SJSA1 (cell line): ENCODE measurements around a stretch of chr7.

- RAMPAGE, long total RNA: no peak
These were observed 134.2 kb upstream of the KLF14 start for GRCh38 chr7:130868079-130868741.

- RAMPAGE, long total RNA: no peak
These were observed 141.2 kb upstream of the KLF14 start for GRCh38 chr7:130875020-130875708.

DNA sequence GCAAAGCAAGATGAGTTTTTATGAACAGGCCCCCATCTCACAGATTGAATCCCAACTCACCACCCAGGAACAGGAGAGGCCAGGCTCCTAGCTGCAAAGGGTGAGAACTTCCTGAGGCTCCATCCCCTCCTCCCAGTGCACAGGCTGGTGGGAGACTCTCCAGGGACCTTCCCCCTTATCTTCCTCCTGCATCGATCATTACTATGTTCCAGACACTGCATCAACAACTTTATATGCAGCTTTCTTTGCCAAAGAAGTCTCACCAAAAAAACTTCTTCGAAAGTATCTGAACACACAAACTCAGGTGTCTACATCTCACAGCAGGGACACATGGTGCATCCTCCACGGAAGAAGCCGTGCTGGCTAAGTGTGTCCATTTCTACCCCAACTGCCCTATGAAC is 228.4 kb upstream of the KLF14 start:
- RAMPAGE, long total RNA: no peak

- RAMPAGE, long total RNA: no peak
These were observed 254.7 kb upstream of the KLF14 start for GRCh38 chr7:130988236-130989607.

- RAMPAGE, long total RNA: no peak
These were observed 264.9 kb upstream of the KLF14 start for GRCh38 chr7:130998623-130999492.

- RAMPAGE, long total RNA: no peak
These were observed 260.5 kb upstream of the MKLN1 start for GRCh38 chr7:131067187-131067612.

- RAMPAGE, long total RNA: no peak
These were observed 258.5 kb upstream of the MKLN1 start for GRCh38 chr7:131069069-131069682.

DNA sequence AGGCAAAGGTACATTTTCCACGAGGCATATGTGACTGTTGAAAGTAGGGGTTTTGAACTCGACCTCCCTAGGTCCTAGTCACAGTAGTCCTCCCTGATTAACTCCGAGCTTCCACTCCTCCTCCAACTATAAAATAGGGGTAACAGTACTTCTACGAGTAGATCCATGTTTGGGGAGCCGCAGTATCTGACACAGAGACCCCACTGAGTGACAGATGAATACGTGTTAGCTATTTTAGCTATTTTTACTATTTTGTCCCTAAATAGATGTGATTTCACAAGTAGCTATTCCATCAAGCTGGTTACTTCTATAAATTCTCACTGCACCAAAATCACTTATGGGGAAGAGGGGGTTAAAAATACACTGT is 222.6 kb upstream of the MKLN1 start:
- RAMPAGE, long total RNA: no peak

DNA sequence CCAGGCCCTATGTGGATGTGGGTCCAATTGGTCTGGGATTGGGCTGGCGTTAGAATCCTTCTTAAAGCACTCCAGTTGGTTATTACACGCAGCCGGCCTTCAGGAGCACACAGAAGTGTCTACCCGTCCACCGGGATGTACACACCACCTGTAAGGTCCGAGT is 222.3 kb upstream of the MKLN1 start:
- RAMPAGE, long total RNA: no peak

- RAMPAGE, long total RNA: no peak
These were observed 218.0 kb upstream of the MKLN1 start for GRCh38 chr7:131109535-131110285.

GRCh38 chr7:131235306-131236160 is 92.1 kb upstream of the MKLN1 start:
- RAMPAGE, long total RNA: no peak

DNA sequence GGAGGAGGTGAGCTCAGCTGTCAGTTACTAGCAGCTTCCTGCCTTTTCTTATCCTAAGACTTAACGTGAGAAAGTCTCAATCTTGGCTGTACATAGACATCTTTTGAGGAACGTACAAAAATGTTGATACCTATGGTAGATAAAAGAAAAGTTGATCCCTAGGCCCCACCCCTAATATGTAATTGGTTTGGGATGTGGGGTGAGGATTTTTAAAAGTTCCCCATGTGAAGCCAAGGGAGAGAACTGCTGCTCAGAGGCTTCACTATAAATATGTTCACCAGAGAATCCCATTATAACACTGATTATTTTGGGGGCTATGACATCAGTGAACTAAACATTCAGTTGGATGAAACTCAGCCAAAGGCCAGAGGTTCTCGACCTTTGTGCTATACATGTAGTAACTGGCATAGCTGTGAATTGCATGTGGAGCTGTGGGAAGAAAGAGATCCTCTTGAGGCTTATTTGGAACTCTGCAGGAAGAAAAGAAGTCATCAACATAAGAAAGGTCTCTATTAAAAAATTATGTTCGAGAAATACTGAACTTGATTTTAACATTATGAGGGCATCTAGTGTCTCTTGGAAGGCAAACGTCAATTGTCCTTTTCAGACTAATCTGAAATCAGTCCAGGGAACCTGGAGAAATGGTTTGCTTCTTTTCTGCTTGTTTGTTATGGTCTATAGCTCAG is 26.6 kb upstream of the MKLN1 start:
- RAMPAGE, long total RNA: no peak

- RAMPAGE, long total RNA: no peak
These were observed 19.3 kb downstream of the MKLN1 start for GRCh38 chr7:131346804-131347641.

GRCh38 chr7:131419462-131420547 is 92.1 kb downstream of the MKLN1 start:
- RAMPAGE, long total RNA: no peak

DNA sequence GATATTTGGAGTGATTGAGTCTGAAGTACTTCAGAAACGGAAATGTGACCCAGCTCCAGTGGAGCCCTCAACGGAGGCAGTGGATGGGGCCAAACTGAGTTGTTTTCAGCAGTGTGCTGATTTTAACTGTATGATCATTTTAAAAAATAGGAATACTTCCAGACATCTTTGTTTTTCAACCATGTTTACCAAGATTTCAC is 114.1 kb downstream of the MKLN1 start:
- RAMPAGE, long total RNA: no peak

DNA sequence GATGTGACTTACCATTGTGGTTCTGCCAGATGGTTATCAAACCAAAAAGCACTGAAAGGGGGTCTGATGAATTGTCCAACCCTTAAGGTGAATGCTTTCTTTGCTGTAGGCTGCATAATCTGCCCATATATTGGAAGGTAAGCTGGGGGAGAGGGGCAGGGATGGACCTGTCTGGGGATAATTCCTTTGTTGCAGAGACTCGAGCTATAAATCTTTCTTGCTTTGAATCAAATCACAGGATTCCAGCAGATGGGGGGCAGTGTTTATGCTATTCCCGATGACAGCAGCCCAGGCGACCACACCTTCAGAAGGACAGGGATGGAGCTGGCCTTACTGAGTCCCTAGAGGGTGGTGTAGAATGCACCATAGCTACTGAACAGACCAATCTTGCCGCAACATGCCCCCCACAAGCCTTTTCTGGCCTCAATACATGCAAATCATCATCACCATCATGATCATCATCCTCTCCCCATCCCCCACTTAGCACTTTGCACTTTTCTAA is 2.5 kb downstream of the PODXL start:
- RAMPAGE, long total RNA: no peak

DNA sequence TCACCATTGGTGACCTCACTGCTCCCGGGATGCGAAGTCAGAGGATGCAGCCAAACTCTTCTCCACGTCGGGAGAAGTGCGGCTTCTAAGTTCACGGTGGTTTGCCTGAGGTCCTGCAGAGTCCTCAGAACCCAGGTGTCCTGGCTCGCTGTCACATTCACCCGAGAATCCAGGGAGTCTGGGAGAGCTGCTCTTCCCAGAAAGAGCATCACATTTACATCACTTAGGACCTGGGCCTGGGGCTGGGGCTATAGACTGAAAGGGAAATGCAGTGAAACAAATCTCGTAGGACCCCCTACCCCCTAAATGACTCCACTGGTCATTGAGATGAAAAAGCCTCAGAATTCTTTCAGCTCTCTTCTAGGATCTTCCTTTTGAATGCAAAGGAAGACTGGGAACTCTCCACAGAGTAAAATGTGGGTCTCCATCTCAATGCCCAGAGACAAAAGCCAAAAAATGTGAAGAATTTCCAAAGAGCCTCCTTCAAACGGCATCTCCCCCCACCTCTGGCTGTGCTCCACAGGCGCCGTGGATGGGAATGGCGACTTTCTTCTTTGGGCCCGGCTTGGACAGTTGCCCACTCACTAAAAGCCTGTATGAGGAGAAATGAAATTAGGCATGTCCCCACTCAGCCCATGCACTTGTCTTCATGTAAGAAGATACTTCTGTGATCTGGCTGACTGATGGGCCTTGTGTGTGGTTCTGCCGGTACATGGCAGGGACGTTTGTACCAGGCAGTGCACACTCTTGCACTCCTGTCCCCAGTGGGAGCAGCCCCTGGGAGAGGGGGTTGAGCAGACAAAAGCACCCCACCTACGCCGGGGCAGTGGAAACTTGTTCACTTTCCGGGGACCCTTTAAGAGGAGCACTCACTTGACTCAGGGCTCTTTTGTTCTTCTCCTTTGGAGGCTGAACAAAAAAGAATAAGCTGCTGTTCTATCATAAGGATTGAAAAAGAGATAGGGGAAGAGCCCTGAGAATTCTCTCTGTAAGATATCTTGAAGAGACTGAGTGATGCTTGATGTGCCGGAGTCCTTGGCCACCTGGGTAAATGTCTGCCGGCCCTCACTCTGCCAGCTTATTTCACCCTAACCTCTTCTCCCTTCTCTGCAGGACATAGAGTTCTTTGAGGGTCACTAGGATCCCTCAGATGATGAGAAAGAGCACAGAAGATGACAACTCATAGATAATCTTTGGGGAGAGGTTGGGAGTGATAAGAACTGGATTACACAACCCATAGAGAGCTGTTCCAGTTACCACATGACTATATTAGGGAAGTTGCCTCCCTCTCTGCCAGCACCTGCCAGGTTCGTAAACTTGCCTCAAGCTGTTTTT is 49.2 kb upstream of the PODXL start:
- RAMPAGE, long total RNA: no peak

DNA sequence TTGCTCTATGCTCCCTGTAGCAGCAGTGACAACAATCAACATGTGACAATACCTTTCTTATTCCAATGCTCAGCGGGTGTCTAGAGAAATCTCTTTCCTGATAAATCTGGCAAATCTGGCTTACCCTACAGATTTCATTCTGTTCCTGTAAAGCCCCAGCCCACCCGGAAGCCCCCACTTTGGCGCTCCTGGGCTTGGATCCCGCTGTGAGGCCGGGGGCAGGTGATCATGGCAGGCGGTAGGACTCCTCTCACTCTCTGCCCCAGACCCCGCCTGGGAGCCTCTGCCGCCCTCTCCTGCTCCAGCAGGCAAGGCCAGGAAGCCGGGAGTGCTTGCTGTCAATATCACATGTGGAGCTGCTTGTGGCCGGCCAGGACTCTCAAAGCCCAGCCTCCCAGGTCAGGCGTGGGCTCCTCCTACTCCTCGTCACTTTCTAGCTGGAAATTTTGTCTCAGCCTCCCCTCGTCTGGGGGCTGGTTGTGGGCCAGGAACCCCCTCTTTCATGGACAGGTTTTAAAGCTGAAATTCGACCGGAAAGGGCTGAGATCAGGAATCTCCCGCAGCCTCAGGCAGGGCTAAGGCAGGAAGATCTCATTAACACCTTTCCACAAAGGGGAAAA is 273.5 kb upstream of the PODXL start:
- RAMPAGE, long total RNA: no peak

DNA sequence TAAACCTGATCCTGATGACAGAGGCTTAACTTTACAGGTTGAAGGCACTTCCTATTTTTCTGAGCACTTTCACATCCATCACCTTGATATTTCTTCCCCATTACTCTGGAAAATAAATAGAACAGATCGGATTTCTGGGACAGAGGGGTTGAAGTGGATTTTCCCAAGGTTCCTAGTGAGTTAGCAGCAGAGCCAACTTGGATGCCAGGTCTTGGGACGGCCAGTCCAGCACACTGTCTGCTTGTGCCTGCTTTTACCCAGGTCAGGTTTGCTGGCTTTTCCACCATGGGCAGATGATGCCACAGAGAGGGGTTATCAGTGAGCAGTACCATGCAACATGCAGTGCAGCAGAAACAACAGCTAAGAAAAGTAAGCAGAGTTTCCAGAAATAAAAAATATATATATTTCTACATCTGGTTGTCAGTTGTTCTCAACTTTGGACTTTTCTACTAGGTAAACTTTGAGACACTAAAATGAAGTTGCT is 372.7 kb upstream of the PODXL start:
- RAMPAGE, long total RNA: no peak

DNA sequence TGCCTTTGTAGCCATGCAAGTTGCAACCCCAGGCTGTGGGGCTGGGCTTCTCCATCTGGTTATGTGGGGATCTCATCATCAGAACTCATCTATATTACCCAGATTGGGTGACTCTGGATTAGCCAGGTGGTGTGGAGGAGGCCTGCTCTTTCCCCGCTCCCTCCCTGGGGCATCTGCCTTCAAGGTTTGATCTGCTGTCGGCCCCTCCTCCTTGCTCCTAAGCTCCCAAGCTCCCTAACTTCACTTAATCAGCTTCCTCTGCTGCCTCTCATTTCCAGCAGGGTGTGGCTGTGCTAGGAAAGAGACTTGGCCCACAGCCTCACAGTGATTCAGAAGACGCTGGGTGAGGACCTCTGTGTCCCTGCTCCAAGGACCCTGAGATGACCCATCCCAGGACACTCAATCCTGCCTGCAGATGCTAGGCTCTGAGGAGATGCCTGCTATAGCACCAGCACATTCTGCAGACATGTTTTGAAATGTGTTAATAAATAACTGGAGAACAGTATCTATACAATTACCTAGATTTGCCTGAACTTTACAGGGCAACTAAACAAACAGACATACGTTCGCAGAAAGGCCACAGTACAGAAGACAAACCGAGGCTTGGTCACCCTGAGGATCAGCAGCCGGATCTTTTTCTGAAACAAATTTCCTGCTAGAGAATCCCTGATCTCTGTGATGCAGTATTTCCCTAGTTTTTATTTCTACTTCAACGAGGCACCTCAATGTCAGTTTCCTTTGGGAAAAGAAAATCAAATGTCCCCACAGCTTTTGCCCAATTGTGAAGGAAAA is 392.2 kb upstream of the PODXL start:
- RAMPAGE, long total RNA: no peak